Hair follicle dermal papilla cell (primary cell): ENCODE data around the genes EMILIN3, CHD6, SRSF6, IFT52 and MYBL2.

- CAGE, long polyA plus RNA = no peak
Measured at GRCh38 chr20:40654753-40655512, 34.1 kb downstream of the MAFB start.

GRCh38 chr20:41034079-41034712, 5.6 kb downstream of the TOP1 start:
- CAGE, long polyA plus RNA = no peak

DNA sequence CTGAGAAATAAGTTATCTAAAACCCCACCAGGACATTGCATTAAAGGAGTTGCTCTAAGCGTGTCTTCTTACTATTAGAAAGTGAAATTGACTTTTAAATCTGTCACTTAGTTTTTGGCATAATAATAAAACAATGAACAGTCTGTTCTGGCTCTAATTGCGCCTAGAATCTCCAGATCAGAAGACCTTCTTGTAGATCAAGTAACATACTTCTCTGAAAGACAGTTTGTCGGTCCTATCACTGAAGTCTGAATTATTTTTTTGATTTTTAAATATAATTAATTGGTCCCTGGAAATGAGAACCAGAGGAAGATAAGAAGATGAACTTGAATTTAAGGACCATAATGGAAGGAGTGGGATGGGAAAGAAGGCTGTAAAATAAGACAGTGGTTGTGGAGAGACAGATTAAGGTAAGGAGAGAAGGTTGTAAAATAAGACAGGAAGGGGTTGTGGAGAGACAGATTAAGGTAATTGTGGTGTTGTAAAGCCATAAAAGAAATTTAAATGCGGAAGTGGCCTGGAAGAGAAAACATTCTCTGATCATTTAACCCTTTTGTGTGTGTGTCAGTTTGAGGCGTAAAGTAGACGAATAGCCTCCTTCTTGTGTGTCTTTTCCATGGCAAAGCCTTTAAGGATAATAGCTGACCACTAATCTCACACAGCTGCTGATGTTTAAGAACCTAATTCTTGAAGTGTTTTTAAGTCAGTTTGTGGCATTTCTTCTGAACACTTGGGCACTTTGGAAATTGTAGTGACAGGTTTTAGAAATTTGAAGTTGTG, 20.1 kb downstream of the TOP1 start:
- CAGE, long polyA plus RNA = no peak

DNA sequence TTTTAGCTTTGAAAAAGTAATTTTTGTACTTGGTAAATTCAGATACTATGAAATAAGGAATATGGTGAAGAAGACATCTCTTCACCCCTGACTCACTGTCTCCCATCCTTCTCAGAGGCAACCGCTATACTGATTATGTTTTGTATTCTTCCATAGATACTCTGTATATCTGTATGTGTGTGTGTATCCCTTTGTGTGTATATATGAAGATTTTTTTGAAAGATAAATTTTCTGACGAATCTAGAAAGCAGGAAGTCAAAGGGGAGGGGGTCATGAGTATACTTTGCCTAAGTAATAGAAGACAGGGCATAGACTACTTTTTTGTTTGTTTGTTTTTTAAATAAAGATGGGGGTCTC, 48.1 kb downstream of the TOP1 start:
- CAGE, long polyA plus RNA = no peak

DNA sequence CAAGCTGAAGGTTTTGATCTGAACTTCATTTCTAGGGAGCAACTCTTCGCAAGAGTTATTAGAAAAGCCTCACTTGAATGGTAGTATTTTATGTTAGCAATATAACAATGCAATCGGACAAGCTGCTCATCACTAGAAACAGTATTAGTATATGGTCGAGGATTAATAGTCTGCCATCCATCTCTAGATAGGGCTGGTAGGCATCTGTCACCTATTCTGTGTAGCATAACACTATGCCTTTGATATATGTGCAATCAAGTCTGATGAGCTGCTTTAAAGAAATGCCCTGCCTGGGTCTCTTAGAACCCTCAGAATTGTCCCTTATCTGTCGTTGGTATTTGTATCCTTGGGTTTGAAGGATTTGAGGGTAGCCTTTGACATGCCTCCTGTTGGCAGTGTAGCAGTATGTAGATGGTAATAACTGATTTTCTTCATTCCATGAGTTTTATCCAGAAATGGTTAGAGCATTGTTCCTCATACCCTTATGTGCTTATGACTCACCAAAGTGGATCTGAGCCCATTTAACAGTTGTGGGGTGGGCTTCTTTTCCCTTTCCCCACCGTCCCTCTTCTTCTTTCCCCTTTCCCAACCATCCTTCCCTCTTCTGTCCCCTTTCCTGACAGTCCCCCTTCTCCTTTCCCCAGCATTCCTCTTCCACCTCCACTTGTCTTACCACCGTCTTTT, 44.3 kb upstream of the PLCG1 start:
- CAGE, long polyA plus RNA = no peak

DNA sequence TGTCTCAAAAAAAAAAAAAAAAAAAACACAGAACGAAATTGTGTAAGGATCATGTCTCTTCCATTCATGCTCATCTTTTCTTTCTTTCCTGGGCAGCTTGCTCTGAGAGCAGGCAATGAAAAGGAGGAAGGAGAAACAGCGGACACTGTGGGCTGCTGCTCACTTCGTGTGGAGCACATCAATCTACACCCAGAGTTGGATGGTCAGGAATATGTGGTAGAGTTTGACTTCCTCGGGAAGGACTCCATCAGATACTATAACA, 23.5 kb upstream of the PLCG1 start:
- CAGE, long polyA plus RNA = no peak

GRCh38 chr20:41117680-41118786, 19.3 kb upstream of the PLCG1 start:
- CAGE, long polyA plus RNA = no peak

DNA sequence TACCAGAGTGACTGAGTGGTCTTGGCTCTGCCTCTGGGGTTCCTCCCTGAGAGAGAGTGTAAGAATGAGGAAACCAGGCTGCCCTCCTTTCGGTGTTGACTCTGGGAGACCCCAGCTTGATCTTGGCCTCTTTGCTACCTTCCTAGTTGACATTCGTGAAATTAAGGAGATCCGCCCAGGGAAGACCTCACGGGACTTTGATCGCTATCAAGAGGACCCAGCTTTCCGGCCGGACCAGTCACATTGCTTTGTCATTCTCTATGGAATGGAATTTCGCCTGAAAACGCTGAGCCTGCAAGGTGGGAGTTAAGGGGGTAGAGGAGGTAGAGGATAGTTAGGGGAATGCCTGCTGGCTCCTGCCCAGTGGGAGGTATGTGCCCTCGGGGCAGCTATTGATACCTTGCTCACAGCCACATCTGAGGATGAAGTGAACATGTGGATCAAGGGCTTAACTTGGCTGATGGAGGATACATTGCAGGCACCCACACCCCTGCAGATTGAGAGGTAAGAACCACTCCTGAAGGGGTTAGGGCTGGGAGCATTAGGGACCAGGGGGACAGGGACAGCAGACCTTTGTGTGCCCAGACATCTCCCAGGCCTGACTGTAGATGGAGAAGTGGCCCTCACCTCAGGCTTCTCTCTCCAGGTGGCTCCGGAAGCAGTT, 22.2 kb downstream of the PLCG1 start:
- CAGE, long polyA plus RNA = no peak

DNA sequence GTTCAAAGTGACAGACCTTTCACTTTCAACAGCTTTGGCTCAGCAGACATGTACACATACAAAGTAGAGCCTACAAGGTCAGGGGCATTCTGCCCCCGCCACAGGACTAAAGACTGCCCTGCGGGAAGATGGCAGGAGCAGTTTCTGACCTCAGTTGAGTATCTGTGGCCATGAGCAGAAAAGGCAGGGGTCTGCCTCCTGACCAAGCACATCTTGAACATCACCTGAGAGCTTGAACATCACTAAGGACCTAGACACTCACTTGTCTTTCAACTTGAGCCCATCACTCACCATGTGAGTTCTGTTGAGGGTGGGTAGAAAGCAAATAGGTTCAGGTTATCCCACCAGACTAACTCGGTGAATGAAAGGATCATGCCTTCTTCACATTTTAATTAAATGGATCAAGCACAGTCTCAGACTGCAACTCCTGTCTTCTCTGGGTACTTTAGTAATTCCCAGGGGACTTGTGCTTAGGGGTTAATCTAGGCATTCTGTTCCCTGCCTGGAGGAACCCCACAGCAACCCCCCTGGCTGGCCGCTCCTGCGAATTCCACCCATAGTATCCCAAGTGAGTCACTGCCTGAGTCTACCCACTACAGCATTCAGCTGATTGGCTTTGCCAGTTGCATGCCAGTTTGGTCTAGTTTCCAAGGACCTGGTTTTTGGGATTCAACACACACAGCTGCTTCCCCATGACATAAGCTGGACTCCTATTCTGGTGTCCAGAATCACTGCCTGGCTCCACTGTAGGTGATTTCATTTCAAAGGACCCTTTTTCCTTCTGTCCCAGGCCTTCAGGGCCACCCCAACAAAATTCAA, 40.1 kb downstream of the PLCG1 start:
- CAGE, long polyA plus RNA = no peak

- CAGE, long polyA plus RNA = no peak
Measured at GRCh38 chr20:41366629-41367339, at the start of gene EMILIN3. TSS of gene EMILIN3 (minus strand) at chr20:41366818.

GRCh38 chr20:41617257-41617899, 799 bp downstream of the CHD6 start:
- CAGE, long polyA plus RNA = no peak

DNA sequence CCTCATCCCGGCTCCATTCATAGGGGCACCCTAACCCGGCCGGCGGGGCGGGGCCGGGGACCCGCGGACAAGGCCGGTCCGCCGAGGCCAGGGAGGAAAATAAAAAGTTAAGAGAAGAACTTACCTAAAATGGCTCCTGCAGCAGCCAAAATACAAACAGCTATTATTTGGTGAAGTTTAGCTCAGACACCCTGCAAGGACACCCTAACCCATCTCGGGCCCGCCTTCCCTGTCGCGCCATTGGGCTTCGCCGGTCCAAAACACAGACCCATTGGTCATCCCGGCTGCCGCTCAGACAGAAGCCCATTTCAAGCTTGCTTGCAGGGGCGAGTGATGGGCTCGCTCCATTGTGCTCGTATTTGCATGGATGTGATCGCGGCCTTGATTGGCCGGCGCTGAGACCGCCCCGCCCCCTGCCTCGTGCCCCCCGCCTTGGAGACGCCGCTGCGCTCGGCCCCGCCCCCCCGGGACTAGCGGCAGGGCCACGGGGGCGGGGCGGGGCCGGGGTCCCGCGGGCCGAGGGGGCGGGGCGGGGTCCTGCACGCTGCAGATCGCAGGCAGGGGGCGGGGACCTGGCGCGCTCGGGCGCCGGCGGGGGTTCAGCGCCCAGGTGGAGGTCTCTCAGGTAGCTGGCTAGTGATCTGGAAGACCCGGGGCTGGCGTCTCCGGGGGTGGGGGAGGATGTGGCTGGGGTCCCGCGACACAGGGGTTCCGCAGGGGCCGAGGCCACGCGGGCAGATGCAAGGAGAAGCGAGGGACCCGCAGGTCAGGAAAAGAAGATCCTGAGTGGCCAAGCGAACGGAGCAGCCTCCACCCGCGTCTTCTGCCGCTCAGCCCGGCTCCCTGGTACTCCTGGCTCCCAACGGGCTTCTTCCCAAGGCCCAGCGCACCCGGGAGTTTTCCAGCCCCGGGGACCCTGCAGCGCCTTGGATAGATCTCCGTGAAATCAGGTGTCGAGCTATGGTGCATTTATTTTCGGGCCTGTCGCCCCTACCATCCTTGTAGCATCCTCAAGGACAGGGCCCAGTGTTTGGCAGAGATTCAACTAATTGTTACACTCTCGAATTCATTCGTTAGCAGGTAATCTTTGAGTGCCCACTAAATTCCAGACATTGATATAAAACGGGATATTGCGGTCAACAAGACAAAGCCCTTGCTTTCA, at the start of gene CHD6:
CHD6 (minus strand) TSS at position 162 of the 1,162 bp plus-strand sequence.
- CAGE, long polyA plus RNA = no peak

DNA sequence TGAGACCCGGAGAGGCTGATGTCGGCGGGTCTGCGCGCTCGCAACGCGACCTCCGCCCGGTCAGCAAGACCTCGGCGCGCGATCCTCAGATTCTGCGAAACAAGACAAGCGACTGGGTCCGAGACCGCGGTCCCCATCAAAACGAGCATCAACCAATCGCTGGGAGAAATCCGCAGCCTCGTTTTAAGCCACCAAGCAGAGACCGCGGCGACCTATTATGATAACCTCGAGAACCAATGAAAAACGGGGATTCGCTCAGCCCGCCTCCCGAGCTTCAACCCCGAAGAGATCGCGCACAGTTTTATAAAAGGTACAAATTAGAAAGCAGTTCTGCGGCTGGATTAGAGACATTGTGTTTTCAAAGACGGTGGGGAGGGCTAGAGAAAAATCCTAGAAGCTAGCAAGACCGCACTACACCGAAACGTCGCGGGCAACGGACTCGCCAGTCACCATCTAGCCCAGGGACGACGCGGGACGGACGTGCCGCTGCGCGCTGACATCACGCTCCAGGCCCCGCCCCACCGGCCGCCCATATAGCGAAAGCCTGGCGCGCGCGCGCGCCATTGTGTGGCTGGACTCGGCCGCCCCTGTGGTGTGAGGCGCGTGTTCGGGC, at the start of gene SRSF6:
SRSF6 (plus strand) TSS at position 563 of the 613 bp plus-strand sequence.
- CAGE, long polyA plus RNA = no peak

- CAGE, long polyA plus RNA = no peak
Measured at GRCh38 chr20:43590376-43591478, at the start of gene IFT52. TSS of gene IFT52 (plus strand) at chr20:43590937.

DNA sequence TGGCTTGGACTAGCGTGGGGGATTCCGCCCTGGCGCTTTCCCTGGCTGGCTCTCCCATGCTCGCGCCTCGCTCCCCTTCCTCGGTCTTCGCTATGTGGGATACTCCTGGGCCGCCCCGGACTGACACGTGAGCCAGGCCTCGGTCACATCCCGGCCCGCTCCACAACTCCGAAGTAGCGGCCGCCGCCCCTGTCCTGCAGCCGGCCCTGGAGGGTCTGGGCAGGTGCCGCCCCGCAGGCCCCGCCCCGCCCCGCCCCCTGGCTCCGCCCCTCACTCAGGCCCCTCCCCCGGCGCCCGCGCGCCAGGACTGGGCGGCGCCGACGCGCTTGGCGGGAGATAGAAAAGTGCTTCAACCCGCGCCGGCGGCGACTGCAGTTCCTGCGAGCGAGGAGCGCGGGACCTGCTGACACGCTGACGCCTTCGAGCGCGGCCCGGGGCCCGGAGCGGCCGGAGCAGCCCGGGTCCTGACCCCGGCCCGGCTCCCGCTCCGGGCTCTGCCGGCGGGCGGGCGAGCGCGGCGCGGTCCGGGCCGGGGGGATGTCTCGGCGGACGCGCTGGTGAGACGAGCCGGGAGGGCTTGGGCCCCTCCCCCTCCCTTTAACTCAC, at the start of gene MYBL2:
MYBL2 (plus strand) TSS at position 368 of the 606 bp plus-strand sequence.
- CAGE, long polyA plus RNA = no peak

DNA sequence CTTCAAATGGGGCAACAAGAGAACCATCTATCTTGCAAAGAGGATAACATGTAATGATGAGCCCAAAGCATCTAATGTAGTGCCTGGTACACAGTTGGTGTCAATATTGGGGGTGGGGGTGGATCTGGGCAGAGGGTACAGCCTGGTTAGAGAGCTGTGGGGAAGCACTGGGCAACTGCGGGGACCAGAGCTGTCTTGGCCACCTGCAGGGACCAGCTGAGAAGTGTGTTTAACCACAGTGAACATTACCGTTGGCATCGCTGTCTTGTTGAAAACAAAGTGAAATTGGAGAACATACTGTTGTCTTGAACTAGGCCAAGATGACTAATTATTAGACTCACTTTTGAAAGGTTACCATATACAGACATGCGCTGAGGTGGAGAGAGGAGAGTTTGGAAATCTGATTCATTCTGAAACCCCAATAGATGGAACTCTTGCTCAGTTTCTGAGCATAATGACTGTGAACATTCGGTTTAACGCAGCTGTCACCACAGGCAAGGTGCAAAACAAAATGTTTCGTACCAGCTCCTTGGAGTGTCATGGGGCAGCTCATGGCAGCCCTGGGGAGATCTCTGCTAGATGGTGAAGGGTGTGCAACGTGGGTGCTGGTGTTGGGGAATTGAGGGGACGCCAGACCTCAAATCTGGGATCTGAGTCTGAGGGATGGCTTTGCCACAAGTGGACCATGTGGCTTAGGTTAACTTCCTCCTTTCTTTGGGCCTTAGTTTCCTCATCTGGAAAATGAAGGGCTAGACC, 24.4 kb upstream of the GTSF1L start:
- CAGE, long polyA plus RNA = no peak

DNA sequence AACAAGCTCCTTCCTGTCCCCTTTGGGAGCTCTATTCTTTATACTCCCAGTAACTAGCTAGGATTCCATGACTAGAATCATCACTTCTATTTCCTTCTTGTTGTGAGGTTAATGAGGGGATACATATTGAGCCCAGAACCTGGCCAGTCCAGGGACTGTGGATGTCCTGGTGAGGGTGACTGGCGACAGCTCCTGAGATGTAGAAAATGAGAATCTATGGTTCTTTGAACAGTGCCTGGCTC, 21.9 kb upstream of the TOX2 start:
- CAGE, long polyA plus RNA = no peak

DNA sequence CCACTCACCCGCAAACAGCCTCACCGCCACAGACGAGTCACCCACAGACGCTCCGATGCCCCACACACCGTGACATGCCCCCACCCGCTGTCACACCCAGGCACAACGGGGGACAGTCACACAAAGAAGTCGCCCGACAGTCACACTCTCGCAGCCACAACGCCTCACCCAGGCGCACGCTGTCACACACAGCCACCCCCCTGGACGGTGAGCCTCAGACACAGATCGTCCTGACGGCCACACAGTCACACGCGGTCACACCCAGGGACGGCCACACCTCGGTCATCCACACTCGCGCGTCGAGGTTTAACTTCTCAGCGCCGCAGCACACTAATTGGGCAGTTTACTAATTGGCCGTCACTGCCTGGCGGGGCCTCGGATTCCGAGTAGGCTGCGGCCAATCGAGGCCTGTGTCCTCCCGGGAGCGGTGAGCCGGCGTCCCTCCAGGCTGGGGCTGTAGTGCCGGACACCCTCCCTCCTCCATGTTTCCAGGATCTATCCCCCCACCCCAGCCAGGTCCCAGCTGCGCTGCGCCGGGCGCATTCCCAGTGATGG, 786 bp downstream of the TOX2 start:
- CAGE, long polyA plus RNA = no peak

DNA sequence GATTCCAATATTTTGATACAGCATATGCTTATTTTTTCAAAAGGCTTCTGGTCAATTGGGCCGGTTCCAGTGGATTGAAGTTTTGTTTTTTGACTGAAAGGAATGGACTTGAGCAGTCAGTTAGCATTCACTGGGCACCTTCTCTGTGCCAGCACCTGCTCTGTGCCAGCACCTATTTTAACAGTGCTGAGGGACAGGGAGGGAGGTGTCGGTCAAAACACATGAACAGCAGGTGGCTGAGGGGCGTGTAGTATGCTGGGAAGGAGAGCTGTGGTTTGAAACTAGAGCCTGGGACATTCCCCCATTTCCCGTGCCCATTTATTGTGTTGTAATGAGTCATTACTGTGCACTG, 86.9 kb downstream of the TOX2 start:
- CAGE, long polyA plus RNA = no peak

DNA sequence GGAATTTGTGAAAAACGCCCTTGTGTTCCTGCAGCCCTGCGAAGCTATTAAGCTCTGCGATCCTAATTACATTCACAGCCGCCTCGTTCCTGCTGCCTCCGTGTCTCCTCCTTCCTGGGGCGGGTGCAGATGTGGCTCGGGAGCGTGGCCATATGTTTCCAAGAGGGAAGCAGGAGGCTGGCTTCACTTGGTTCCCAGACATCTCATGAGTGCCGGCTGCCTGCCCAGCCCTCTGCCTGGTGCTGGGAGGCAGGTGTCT, 124.1 kb downstream of the TOX2 start:
- CAGE, long polyA plus RNA = no peak